Esophagus muscularis mucosa (tissue), 4 donors: ENCODE measurements around the gene USF3.

GRCh38 chr3:113005697-113006735, 13.5 kb downstream of the NEPRO start:
- PRO-cap, result no peak
- RAMPAGE, long total RNA, 4 experiments, result no peak in any of the 4 experiments

DNA sequence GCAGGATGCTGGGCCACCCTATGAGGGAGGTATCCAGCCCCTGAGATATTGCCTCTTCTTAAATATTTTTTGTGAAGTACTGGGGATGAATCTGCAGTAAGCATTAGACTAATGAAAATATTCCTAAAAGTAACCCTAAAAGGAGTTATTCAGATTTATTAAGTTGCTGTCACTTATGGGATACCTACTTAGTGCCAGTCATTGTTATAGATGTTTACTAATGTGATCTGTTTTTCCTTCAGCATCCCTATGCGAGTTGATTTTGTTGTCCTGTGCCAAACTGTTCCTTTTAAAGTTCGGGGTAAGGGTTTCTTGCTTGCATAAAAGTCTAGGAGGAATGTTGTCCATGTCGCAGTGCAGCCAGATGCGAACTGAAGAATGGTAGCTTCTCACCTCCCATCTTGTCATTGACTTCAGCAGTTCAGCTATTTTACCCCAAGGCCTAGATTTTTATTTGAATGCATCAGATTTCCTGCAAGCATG, 21.3 kb downstream of the BOC start:
- PRO-cap, result no peak
- RAMPAGE, long total RNA, 4 experiments, result no peak in any of the 4 experiments

GRCh38 chr3:113285099-113286172, 74.1 kb downstream of the BOC start:
- PRO-cap, result no peak
- RAMPAGE, long total RNA, 4 experiments, result no peak in any of the 4 experiments

GRCh38 chr3:113498546-113499743, 16.0 kb downstream of the SPICE1 start:
- PRO-cap, result no peak
- RAMPAGE, long total RNA, 4 experiments, result no peak in any of the 4 experiments

GRCh38 chr3:113695782-113696736, at the start of gene USF3:
Gene USF3 (minus strand): TSS chr3:113696642.
- PRO-cap, result unidirectional peak, plus-strand start at chr3:113695888; bidirectional peak, plus-strand start at chr3:113696368, minus-strand start at chr3:113696259; bidirectional peak, plus-strand start at chr3:113696864, minus-strand start at chr3:113696664
- RAMPAGE, long total RNA, 4 experiments, result start-site peak on the minus strand in 1 of 4 experiments, at chr3:113696600-113696608 at its widest, 100 reads per replicate

GRCh38 chr3:114285730-114286251, 8.0 kb upstream of the TIGIT start:
- PRO-cap, result no peak
- RAMPAGE, long total RNA, 4 experiments, result no peak in any of the 4 experiments

GRCh38 chr3:114294766-114295441, 1.1 kb downstream of the TIGIT start:
- PRO-cap, result no peak
- RAMPAGE, long total RNA, 4 experiments, result no peak in any of the 4 experiments

DNA sequence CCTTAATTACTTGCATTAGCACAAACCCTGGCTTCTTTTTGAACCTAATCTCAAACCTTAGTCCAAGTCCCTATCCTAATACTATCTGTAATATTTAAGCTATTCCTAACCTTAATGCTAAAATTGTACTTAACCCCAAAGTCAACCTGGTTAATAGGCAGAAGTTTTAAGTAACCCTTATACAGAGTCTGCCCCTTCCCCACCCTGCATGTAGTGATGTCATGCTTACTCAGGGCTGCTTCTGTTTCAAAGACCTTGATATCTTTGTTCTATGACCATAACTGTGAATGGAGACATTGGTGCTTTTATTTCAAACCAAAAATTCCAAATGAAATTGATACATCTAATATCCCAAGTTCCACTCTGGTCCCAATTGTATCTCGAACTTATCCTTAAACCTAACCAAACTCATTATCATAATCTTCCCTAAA, 4.1 kb downstream of the TIGIT start:
- PRO-cap, result no peak
- RAMPAGE, long total RNA, 4 experiments, result no peak in any of the 4 experiments

- PRO-cap, result no peak
- RAMPAGE, long total RNA, 4 experiments, result no peak in any of the 4 experiments
These were observed 86.4 kb downstream of the TIGIT start for GRCh38 chr3:114380007-114380933.

GRCh38 chr3:114611992-114612441, 318.2 kb downstream of the TIGIT start:
- PRO-cap, result no peak
- RAMPAGE, long total RNA, 4 experiments, result no peak in any of the 4 experiments

DNA sequence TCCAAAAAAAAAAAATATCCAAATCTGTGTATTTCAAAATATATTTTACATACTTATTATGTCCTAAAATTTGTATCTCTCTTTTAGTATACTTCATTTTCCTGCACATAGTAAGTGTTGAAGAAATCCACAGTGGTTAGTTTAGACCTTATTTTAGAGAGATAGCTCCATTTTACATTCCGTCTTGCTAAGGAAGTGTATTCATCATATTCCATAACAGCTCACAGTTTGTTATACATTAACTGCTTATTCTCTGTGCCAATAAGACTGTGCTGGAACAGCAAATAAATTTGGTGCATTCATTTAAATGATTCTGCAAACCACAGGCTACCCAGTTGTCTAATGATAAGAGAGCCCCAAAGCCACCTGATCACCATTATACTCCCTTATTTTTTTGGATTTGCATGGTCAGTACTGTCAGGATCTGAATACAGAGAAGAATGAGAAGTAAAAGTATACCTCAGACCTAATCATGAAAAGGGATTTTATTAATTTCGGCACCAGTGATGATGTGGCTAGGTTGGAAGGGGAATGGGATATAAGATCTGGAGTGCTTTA, 255.0 kb downstream of the ZBTB20 start:
- PRO-cap, result no peak
- RAMPAGE, long total RNA, 4 experiments, result no peak in any of the 4 experiments

DNA sequence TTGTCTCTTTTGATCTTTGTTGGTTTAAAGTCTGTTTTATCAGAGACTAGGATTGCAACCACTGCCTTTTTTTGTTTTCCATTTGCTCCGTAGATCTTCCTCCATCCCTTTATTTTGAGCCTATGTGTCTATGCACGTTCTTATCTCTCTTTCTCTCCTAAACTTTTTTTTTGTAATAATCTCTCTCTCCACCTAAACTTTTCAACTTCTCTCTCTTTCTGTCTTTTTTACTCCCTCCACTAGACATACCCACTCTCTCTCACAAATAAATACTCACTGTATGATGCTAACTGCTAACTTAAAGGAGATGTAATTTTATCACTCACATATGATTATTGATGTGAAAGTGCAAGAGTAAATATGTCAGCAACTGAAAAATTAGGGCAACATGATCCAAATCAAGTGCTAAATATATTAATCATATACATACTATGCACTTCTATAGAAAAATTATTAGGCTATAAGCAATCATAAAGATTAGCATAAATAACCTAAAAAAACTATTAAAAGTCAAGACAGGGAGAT, 155.2 kb downstream of the ZBTB20 start:
- PRO-cap, result no peak
- RAMPAGE, long total RNA, 4 experiments, result no peak in any of the 4 experiments

DNA sequence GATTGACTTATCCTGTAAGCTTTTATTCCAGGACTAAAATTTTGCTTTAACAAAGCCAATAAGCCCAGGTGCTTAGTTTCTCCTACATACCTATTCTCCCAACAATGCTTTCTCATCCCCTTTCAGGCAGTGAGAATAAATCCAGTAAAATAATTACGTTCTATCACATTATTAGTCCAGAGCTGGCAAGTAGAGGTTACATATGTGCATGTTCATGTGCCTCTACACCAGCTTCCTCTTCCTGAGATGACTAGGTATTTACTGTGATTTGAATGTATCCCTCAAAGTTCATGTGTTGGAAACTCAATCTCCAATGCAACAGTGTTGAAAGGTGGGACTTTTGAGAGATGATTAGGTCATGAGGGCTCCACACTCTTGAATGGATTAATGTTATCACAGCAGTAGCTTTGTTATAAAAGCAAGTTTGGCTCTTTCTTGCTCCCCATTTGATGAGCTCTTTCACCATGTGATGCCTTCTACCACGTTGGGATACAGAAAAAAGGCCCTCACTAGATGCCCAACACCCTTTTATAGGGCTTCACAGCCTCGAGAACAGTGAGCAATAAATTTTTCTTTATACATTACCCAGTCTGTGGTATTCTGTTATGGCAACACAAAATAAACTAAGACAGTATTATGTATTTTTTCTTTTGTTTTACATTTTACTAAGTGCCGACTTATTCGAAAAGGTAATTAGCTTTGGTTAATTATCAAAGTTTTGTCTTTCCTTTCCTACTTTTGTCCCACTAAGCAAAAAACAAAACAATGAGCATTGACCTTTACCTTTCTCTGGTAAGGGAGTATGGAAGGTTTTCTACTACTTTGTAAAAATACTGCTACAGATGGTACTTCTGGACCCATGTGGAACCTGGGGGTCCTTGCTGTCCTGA, 137.5 kb downstream of the ZBTB20 start:
- PRO-cap, result no peak
- RAMPAGE, long total RNA, 4 experiments, result no peak in any of the 4 experiments

- PRO-cap, result unidirectional peak, minus-strand start at chr3:115069009
- RAMPAGE, long total RNA, 4 experiments, result no peak in any of the 4 experiments
These were observed 78.2 kb downstream of the ZBTB20 start for GRCh38 chr3:115068848-115069276.

- PRO-cap, result no peak
- RAMPAGE, long total RNA, 4 experiments, result no peak in any of the 4 experiments
These were observed 1.6 kb downstream of the ZBTB20 start for GRCh38 chr3:115145483-115145887.

DNA sequence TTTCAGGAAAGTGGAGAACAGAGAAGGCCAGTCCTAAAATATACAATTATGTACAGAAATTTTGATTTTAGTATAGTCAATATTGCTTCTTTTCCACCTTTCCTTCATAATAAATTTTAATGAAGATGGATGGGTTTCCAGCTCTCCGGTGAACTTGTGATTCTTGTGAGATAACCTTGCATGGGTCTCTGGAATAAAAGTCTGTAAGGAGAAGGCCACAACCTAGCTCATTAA, 21.5 kb upstream of the ZBTB20 start:
- PRO-cap, result no peak
- RAMPAGE, long total RNA, 4 experiments, result no peak in any of the 4 experiments

- PRO-cap, result no peak
- RAMPAGE, long total RNA, 4 experiments, result no peak in any of the 4 experiments
These were observed 168.2 kb downstream of the GAP43 start for GRCh38 chr3:115791286-115792056.

GRCh38 chr3:116051113-116051575, 394.1 kb downstream of the LSAMP start:
- PRO-cap, result no peak
- RAMPAGE, long total RNA, 4 experiments, result no peak in any of the 4 experiments

DNA sequence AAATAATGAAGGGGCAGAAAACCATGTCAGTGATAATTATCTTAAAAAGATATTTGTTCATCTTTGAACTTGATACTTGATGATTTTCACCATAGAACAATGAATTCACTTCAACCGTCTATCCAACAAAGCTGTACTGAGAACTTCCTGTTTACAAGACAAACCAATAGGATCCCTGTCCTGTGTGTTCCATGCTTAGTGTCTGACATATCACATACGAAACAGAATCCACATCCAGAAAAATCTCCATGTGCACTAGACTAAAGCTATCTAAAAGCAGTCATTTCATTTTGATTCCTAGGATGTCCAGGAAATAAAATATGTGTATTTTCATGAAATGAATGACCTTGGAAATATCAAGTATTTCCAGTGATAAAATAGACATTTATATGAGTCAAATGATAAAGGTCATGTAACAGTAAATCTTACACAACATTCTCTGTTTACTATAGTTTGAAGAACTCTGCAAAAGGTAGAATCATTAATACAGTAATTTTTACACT, 507.0 kb upstream of the LSAMP start:
- PRO-cap, result bidirectional peak, plus-strand start at position 233 of the sequence, minus-strand start at position 138 of the sequence
- RAMPAGE, long total RNA, 4 experiments, result no peak in any of the 4 experiments

DNA sequence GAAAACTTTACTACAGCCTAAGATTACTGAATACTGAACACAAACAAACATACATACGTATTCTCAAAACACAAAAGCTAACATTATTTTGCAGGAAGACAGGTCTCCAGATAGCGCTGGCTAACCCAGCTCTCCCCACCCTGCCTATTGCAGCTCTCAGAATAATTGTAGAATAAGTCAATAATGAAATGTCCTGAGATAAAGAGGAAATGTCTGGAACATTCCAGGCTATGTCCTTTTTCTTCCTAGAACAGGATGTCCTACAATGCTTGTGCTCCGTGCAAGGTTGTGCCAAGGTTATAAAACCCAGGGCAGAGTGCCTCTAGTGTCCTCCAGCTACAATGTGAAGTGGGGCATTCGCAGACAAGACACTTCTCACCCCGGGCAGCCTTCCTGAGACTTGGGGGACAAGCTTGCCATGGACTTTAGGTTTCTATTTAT, 1164.8 kb upstream of the LSAMP start:
- PRO-cap, result no peak
- RAMPAGE, long total RNA, 4 experiments, result no peak in any of the 4 experiments